ENCODE data around the gene CACNA1G.

GRCh38 chr17:49714913-49715572 lies 7.3 kb upstream of the SLC35B1 start:
- PRO-cap, result no peak
- RAMPAGE, long total RNA, 4 experiments, result no peak in any of the 4 experiments

DNA sequence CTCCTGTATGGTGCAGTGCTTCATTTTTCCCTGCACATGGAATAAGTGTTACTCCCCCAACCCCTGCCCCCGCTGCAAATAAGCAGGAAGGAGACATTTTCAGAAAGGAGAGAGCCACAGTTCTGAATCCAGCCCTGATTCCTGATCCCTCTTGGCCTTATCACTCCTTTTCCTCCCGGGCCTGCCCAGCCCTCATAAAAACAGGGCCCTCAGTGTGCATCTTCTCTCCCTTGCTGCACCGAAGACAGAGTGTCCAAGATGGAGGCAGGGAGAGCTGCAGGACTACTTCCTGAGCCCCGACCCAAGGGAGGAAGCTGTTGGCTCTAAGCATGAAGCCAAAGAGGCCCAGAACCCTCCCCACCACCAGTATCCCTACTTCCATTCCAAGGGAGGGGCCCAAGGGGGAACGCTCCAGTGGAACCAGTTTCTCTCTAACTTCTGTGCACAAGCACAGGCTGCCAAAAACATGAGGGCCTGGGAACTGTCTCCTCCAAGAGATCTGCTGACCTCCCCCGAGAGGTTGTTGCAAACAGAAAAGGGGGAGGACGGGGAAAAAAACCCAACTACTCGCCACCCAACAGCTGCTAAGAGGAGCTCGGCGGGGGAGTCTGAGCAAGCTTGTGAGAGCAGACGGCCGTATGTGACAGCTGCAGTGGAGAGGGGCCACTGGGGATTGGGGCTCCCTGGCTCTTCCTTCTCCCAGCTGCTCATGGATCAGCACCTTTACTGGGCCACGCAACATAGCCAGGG lies 15.5 kb upstream of the SLC35B1 start:
- PRO-cap, result unidirectional peak, plus-strand start at position 589 of the sequence
- RAMPAGE, long total RNA, 4 experiments, result no peak in any of the 4 experiments

DNA sequence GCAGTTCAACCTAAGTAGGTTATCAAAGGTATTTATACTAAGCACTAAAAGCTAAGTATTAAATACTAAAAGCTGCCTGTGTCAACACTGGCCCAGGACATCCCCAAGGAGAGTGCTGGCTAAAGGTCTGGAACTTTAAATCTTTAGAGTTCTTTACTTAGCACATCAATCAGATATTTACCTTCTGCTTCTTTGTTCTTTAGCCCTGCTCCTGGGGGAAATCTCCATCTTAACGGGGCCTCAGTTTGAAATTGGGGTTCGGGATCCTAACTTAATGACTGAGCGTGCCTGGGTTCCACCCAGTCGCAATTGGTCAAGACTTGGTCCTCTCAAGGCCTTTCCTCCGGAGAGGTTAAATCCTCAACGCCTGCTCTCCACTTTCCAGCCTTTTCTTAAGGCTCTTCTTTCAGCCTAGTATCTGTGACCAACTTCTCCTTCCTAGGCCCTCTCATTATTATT lies 1.1 kb upstream of the KAT7 start:
- PRO-cap, result no peak
- RAMPAGE, long total RNA, 4 experiments, result no peak in any of the 4 experiments

DNA sequence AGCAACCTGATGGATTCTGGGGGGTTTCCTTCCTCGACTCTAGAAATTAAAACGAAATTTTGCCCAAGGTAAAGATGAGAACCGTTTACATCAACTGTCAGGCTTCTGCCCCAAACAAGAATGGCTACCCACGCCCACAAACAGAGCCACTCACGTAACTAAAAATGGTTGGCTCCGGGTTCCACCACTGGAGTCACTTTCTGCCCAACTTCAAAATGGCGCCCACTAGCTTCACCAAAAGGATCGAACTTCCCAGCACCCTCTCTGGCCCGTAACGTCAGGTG lies 196 bp upstream of the KAT7 start:
- PRO-cap, result bidirectional peak, plus-strand start outside the sequence, minus-strand start at position 122 of the sequence
- RAMPAGE, long total RNA, 4 experiments, result no peak in any of the 4 experiments

DNA sequence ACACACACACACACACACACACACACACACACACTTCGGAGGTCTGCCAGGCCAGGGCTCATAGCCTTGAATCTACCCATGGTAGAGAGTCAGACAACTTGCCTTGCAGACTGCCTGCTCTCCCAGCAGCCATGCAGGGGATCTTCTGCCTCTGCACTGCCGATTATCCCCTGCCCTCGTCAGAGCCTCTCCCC lies 279 bp downstream of the TAC4 start:
- PRO-cap, result no peak
- RAMPAGE, long total RNA, 4 experiments, result no peak in any of the 4 experiments

DNA sequence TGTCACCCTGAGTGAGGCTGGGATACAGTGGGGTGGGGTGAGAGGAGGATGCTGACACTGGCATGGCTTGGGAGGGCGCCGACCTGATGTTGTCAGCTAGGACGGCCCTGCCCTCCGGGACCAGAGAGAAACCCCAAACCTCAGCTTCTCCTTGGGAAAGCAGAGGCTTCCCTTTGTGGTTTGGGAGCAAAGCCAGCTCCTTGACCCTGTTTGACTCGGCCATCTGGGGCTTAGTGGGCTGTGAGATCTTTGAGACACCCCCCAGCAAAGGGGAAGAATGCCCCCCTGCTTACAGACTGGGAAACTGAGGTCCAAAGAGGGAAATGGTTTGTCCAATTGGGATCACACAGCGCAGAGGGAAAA lies 40.8 kb upstream of the DLX4 start:
- PRO-cap, result no peak
- RAMPAGE, long total RNA, 4 experiments, result no peak in any of the 4 experiments

DNA sequence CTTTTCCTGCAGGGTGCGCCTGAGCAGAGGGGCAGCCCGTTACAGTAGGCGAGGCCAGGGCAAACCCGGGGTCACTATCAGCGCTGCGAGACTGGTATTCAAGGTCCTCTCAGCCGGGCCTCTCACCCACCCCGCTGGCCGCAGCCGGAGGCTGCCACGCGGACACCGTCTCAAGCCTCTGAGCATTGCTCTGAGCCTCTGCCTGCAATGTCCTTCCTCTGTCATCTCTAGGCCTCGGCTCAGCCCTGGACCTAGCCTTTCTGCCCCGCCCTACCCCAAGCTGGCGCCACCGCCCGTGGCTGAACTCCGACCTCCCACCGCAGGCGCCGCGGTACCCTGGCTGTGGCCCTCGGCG lies 3.4 kb downstream of the DLX4 start:
- PRO-cap, result no peak
- RAMPAGE, long total RNA, 4 experiments, result no peak in any of the 4 experiments

DNA sequence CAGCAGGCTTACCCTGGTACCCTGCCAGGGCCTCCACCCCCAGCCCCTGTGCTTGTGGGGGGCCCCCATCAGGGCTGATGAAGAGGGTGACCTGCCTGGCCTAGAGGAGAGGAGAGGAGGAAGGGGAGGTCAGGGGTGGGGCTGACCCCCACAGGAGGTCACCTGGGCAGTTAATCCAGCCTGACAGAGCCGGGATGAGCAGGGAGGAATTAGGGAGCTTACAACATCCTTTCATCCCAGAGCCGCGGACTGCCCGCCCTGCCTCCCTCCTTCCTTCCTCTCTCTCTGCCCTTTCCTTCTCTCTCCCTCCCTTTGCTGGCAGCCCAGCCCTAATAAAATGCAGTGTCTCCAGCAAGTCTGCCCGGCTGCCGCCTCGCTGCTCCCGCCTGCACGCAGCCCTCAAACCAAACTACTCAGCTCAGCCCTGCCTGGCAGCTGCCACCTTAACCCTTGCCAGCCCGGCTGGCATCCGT lies 7.2 kb downstream of the DLX3 start:
- PRO-cap, result no peak
- RAMPAGE, long total RNA, 4 experiments, result no peak in any of the 4 experiments

GRCh38 chr17:50059775-50060269 lies 3.9 kb downstream of the ITGA3 start:
- PRO-cap, result no peak
- RAMPAGE, long total RNA, 4 experiments, result no peak in any of the 4 experiments

GRCh38 chr17:50148248-50148427 lies 2.3 kb downstream of the PPP1R9B start:
- PRO-cap, result no peak
- RAMPAGE, long total RNA, 4 experiments, result no peak in any of the 4 experiments

GRCh38 chr17:50208858-50209085 lies 7.3 kb upstream of the COL1A1 start:
- PRO-cap, result no peak
- RAMPAGE, long total RNA, 4 experiments, result no peak in any of the 4 experiments

GRCh38 chr17:50214903-50215413 lies 13.5 kb upstream of the COL1A1 start:
- PRO-cap, result no peak
- RAMPAGE, long total RNA, 4 experiments, result no peak in any of the 4 experiments

DNA sequence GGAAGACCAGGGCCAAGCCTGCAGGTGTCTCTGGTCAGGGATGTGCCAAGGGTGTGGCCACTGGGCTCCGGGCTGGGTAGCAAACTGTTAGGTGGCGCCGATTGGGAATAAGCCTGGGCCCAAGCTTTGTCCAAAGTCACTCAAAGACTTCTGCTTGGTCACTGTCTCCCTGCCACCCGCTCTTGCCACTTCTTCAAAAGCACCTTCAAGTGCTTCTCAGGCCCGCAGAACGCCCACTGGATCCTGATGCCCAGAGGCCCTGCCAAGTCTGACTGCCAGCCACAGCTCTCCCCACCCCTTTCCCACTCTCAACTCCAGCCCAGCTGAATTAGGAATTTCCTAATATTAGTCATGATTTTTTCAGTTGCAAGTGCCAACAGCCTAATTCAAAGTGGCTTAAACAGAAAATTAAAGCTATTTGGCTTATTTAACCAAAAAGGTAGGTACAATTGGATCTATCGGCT lies 20.7 kb upstream of the COL1A1 start:
- PRO-cap, result no peak
- RAMPAGE, long total RNA, 4 experiments, result no peak in any of the 4 experiments

GRCh38 chr17:50283230-50283723 lies 9.0 kb downstream of the TMEM92 start:
- PRO-cap, result no peak
- RAMPAGE, long total RNA, 4 experiments, result no peak in any of the 4 experiments

- PRO-cap, result no peak
- RAMPAGE, long total RNA, 4 experiments, result no peak in any of the 4 experiments
These were observed 9.9 kb downstream of the MRPL27 start for GRCh38 chr17:50362834-50363671.

DNA sequence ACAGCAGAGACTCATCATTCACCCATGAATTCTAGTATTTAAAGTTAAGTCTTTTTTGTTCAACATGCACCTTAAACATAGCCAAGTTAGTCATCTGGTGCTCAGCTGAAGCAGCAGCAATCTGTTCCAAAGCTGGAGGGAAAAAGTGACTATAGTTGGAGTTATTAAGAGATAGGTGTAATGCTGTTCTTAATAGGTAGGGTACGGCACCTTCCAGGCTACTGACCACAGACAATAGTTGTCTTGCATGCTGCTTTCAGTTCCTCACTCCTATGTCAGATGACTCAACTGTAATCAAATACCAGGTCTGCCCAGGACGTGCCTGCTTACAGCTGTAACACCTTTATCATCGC lies 6.0 kb downstream of the LRRC59 start:
- PRO-cap, result no peak
- RAMPAGE, long total RNA, 4 experiments, result no peak in any of the 4 experiments

- PRO-cap, result bidirectional peak, plus-strand start at chr17:50427102, minus-strand start at chr17:50427015; unidirectional peak, minus-strand start at chr17:50427164; bidirectional peak, plus-strand start at chr17:50427830, minus-strand start at chr17:50427631
- RAMPAGE, long total RNA, 4 experiments, result no peak in any of the 4 experiments
These were observed 1.2 kb downstream of the ACSF2 start for GRCh38 chr17:50426784-50428051.

GRCh38 chr17:50514893-50515245 lies 6.6 kb downstream of the MYCBPAP start:
- PRO-cap, result no peak
- RAMPAGE, long total RNA, 4 experiments, result no peak in any of the 4 experiments

DNA sequence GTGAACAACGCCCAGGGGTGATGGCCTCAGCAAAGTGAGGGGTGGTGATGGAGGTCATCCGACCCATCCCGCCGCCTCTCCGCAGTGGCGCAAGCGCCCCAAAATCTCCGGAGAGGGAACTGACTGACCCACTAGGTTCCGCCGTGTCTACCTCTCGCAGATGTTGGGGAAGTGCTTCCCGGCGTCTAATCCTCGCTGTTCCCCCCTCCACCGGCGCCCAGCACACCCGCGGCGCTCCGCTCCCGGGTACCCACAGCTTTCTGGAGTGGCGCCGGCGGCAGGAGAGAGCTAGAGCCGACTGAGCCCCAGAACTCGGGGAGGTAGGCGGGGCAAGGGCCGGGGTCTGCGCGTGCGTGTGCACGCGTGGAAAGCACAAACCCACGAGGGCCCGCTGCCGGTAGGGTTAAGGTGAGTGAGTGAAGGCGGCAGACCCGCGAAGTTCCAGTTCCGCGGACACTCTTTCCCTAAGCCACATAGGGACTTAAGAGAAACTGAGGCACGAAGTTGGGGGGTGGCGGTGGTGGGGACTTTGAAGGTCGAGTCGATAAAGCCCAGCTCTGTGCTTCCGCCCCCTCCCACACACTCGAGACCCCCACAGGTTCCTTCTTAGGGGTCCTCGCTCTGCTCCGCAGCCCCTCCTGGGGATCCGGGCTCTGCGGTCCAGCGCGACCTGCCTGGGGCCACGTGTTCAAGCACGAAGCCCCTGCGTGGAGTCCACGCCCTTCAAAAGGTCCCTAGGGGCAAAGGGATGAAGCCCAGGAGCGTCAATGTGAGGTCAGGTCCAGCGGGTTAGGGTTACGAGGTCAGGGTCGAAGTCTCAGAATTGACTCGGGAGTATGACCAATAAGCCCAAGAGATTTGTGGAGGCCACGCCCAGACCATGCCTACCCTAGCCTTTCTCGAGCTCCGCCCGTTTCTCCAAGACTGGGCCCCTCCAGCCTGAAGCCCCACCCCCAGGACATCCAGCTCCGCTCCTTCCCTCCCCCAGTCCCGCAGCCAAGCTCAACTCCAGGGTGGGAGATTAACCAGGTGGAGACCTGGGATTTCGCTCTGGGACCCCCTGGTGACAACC lies 1.0 kb upstream of the CACNA1G start:
- PRO-cap, result no peak
- RAMPAGE, long total RNA, 4 experiments, result no peak in any of the 4 experiments

DNA sequence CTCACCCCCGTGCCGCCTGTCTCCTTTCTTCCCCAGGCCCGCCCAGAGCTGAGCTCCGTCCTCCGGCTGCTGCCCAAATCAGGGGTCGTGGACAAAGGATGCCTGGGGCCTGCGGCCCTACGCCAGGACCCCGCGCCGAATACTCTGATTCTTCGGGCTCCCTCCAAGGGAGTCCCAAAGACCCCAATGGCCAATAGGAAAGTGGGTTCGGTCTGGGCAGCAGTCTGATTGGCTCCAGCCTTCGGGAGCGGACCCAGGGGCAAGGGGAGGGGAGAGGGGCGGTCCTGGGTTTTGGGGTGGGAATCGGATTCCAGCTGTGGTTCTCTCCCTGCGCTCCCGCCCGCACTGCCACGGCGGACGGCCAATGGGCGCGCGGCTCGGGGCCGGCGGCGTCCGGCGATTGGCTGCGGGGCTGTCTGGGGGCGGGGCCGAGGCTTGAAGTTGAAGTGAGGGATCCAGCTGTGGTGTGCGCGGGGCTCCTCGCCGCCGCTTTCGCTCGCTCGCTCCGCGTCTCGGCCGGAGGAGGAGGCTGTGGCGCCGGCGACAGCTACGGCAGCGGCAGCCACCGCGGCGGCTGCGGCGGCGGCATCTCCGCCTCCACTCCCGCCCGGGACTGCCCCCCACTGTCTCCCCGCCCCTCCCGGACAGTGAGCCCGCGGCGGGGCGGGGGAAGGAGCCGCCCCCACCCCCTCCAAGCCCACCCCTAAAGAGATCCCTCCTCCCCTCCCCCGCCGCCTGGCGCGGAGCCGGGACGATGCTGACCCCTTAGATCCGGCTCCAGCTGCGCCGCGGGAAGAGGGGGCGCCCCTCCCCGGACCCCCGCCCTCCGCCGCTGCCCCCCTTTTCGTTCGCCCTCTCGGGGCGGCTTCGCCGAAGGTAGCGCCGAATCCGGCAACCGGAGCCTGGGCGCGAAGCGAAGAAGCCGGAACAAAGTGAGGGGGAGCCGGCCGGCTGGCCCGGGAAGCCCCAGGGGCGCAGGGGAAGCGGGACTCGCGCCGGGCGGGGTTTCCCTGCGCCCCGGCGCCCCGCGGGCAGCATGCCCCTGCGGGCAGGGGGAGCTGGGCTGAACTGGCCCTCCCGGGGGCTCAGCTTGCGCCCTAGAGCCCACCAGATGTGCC lies at the start of gene CACNA1G:
Gene CACNA1G, plus strand, starts transcription at position 467 of the 1,118 bp plus-strand sequence.
- PRO-cap, result bidirectional peak, plus-strand start at position 467 of the sequence, minus-strand start at position 347 of the sequence
- RAMPAGE, long total RNA, 4 experiments, result no peak in any of the 4 experiments